Cardiac ventricle fibroblast (primary cell): ENCODE measurements around the gene DAD1.

- RAMPAGE, long total RNA = no peak
These were observed 75.2 kb upstream of the OR4E1 start for GRCh38 chr14:21748776-21749238.

- RAMPAGE, long total RNA = no peak
These were observed 94.9 kb upstream of the OR4E1 start for GRCh38 chr14:21768107-21769246.

DNA sequence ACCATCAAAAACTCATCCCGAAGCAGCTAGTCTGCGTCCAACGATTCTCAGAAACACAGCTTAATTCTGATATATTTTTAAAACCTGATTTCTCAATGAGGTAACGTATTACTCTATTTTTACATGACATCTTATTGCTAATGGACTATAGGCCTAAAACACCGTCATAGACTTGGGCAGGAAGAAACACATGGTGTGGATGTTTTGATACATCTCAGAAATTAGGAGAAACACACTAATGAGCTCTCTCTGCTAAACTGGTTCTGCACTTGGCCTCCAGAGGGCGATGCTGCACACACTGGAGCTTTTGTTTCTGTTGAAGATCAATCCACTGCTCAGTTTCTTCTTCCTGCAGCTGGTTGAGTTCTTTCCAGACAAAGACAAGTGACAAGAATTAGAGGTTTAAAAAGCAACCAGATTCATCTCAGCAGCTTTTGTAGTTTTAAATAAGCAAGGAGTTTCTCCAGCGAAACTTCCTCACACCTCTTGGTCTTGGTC is 178.4 kb upstream of the OR4E1 start:
- RAMPAGE, long total RNA = no peak

GRCh38 chr14:21992603-21993357 is 319.2 kb upstream of the OR4E1 start:
- RAMPAGE, long total RNA = no peak

GRCh38 chr14:22002775-22003316 is 329.2 kb upstream of the OR4E1 start:
- RAMPAGE, long total RNA = no peak

GRCh38 chr14:22556900-22557713 is 31.9 kb downstream of the DAD1 start:
- RAMPAGE, long total RNA = no peak

- RAMPAGE, long total RNA = start-site peak on the minus strand at chr14:22589167-22589229, 4,587 and 560 reads in 2 replicates
These were observed at the start of gene DAD1 for GRCh38 chr14:22588773-22589455. Gene DAD1 (minus strand): TSS chr14:22589224.

- RAMPAGE, long total RNA = no peak
These were observed 575 bp upstream of the DAD1 start for GRCh38 chr14:22589456-22590141.

DNA sequence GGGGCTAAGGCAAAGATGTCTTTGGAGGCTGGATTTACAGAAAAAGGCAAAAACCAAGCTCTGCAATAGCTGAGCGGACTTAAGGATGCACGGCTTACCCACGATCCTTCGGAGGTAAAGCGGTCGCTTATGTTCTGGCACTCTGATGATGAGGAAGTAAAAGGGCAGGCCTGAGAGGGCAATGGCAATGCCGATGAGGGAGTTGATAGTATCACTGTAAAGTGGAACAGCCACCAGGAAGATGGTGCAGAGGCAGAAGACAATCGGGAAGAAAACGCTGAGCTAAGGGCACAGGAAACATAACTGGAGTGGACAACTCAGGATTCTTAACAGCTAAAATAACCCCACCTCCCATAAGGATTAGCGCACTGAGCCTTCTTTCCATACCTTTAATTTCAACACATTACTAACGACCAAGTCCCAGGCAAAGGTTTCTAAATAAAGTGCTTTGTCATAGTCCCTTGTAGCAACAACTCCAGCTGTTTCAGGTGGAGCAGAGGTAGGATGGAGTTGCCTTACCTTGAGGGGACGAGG is 7.4 kb downstream of the OXA1L start:
- RAMPAGE, long total RNA = no peak

- RAMPAGE, long total RNA = no peak
These were observed 10.5 kb downstream of the OXA1L start for GRCh38 chr14:22777017-22777435.

GRCh38 chr14:22791102-22791867 is 23.9 kb downstream of the SLC7A7 start:
- RAMPAGE, long total RNA = no peak

DNA sequence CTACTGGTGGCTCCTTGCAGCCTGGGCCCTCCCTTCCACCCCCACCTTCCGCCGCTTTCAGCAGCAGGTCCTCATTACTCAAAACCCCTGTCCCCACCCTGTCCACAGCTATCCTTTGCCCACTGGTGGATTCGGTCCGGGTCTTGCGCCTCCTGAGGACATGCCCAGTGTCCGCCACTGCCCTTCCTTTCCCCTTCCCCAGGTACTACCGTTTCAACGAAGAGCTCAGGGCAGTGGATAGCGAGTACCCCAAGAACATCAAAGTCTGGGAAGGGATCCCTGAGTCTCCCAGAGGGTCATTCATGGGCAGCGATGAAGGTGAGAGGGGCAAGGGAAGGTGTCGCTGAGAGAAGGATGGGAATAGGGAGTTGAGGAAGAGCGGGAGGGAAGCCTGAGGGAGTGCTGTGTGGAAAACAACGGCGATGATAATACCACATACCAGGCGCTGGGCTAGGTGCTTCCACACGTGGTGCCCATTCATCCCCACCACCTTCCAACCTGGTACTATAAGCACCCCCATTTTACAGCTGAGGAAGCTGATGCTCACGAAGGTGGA is 8.7 kb downstream of the MMP14 start:
- RAMPAGE, long total RNA = no peak

DNA sequence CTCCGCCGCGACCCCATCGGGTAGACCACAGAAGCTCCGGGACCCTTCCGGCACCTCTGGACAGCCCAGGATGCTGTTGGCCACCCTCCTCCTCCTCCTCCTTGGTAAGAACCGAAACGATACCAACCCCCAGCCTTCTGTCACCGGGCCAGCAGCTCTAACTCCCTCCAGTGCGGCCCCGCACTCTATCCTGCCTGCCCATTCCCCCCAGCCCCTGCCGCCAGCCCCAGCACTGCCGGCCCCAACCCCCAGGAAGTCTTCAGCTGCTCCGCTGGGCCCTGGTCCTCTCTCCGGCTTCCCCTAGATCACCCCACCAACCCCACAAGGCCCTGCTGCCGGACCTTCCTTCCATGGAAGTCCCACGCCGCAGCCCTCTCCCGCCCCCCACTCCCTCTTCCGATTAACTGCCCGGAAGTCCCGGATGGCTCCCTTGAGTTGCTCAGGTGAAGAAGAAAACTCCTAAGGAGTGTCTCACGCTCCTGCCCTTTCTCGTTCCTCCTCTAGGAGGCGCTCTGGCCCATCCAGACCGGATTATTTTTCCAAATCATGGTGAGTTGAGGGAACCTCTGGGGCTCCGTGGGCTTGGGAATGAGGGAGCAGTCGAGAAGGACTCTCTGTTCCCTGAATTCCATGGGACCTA is 814 bp downstream of the LRP10 start:
- RAMPAGE, long total RNA = no peak

DNA sequence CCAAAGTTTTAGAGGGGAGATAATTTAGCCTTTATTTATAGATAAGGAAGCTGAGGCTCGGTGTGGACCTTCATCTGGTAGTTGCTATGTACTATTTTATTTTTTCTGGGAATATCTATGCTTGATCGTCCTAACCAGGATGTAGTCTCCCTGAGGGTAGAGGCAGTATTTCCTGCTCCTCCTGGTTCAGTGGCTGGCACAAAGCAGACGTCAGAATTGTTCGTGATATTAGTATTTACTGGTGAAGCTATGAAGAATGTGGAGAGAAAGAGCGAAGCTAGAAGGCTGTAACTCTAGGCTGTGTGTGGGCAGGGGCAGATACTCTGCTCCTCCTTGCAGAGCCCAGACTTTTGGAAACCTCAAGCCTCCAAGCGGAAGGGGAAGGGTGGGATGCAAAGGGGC is 1.3 kb downstream of the LRP10 start:
- RAMPAGE, long total RNA = no peak

DNA sequence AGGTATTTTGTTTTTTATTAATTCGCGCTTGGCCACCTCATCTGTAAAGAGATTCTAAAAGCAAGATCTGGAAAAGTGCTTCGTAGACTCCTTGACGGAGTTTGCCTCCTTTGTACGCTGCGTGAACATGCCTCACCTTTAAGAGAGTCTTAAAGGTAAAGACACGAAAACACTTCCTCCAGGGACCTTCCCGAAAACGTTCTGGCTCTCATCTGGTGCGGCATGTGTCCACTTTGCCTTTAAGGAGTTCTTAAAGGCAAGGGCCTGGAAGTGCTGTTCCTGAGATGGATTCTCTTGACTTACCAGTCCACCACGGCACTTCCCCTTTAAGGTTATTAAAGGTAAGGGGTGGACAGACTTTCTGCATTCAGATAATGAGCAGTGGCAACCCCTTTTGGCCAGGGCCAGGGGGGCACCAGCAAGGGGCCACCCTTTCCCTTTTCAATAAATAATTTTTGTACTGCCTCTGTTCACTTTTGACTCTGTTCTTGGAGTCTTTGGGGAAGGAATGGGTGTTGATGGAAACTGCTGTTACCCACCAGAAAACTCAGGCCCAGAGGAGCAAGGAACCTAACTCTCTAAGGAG is 4.3 kb downstream of the REM2 start:
- RAMPAGE, long total RNA = no peak

- RAMPAGE, long total RNA = no peak
These were observed 11.5 kb upstream of the C14orf93 start for GRCh38 chr14:23021311-23022053.

- RAMPAGE, long total RNA = no peak
These were observed 11.8 kb downstream of the PSMB5 start for GRCh38 chr14:23022801-23023477.

DNA sequence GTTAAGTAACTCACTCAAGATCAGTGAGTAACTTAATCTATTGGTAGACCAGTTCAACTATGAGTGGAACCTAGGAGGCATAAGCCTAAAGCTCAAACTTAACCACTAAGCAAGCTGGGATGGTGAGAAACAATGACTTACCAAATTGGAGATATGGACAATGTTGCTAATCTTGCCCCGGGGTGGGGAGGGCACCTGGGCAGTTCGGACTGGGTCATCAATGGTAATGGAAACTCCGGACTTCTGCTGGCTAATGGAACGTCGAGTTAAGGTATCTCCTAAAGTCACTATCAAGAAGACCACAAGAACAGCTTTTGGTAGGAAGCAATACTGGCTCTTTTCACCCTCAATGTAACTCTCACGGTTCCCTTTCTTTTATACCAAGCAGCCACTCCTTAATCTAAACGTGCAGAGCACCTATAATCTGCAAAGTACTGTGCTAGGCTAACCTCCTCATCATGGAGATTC is 5.5 kb upstream of the CDH24 start:
- RAMPAGE, long total RNA = no peak

DNA sequence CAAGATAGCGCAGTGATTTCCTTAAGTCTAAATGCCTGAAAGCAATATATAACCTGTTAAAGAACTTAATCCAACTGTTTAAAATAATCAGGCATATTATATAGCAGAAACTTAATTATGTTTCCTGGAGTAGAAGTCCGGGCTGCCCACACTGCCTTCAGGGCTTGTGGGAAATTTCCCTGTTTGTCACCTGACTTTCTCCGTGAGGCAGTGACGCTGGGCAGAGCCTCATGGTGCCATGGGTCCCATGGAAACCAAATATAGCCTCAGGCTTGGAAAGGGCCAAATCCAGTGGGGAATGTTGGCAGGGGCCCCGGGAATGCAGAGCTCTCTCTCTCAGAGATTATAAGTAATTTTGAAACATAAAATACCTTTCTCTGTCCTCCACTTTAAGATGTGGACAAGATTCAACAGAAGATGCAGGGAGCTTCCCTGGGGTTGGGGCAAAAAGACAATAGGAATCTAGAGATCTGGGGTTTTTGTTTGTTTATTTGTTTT is 23.0 kb upstream of the CEBPE start:
- RAMPAGE, long total RNA = no peak

DNA sequence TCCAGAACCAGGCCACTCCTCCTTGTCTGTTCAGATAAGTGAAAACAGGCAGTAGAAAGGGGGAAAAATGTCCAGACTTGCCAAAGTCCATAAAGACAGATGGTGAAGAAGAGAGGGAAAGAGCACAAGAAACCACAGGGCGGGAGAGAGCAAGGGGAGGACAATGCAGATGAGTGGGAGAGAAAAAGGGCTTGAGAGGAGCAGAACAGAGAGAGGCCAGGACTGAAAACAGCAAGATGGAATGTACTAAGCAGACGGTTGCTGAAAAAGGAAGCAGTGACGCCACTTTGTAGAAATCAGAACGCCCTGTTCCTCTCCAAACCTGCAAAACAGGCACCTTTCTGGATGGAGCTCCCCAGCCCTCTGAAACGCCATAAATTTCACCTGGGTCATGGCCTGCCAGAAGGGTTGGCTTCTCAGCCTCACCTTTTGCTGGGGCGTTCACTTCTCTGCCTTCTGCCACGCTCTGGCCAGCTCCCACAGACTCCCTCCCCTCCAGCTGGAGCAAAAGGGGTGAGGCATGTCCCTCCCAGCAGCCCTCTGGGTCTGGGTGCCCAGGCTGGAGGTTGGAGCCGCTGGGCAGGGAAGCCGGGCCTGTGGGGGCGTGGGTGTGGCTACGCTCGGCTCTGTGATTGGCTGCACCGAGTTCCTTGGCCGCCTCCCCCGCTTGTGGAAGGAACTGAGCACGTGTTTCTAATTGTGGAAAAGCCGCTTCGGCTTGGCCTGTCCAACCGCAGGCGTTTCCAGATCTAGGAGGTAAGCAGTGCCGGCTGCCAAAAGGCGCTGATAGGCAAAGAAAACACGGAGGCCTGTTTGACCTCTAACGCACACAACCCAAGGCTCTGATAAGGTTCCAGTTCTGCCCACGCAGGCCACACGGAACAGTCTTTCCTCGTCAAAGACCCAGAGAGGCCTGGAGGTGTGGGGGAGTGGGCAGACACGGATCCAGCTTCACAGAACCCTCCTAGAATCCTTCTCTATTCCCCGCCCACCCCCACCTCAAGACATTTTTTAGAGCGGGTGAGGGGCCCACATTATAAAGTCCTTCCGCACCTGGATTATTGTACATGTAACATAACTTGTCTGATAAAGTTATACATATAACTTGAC is 29.3 kb downstream of the SLC7A8 start:
- RAMPAGE, long total RNA = no peak